Lung (tissue), 4 donors: ENCODE measurements around the genes SNX2 and SNX24.

DNA sequence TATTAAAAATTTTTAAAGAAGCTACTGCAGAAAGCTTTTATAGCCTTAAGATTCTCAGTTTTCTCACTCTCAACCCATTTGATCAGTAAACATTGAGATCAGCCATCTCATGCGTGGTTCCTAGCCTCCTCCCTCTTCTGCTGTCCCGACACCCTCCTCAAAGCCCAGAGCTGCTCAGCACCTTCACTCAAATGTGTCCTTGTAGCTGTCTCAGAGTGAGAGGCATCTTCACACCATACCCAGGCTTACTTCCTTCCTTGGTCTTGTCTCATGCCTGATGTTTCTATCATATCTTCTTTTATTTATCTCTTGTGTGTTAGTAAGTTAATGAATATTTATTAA lies 72.4 kb upstream of the SNX2 start:
- PRO-cap: no peak
- RAMPAGE, long total RNA: no peak
- RRBS: no CpG with 5 or more reads among the region's 2 CpGs

GRCh38 chr5:122774951-122775812 lies at the start of gene SNX2:
SNX2 (plus strand) TSS chr5:122775080.
- PRO-cap: unidirectional peak, plus-strand start at chr5:122775082
- RAMPAGE, long total RNA: start-site peak on the plus strand at chr5:122775055-122775103, 1,595 and 275 reads in 2 replicates
- RRBS: no CpG with 5 or more reads among the region's 65 CpGs

GRCh38 chr5:122845184-122846206 lies at the start of gene SNX24:
SNX24 (plus strand) TSS chr5:122845613.
- PRO-cap: bidirectional peak, plus-strand start at chr5:122845613, minus-strand start at chr5:122845325
- RAMPAGE, long total RNA: no peak
- RRBS: 1% methylated on average over 26 of the region's 97 CpGs

DNA sequence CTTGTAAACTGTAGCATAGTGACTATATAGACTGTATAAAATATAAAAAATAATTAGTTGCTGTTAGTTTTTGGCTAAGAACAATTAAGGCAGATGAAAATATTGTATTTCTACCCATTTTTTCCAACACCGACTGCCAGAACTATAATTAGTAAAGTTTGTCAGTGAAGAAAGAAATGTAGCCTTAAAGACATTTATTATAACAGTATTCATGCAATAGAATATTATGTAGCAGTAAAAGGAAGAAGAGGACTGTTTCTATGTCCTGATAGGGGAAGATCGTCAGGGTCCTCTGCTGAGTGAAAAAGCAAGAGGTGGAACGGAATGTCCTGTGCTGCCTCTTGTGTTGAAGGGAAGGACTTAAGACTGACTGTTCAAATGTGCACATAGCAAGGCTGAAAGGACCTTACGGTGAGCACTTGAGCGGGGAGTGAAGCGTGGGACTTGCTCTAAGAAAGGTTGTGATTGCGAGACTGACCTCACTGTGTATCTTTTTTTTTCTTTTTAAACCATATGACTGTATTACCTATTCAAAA lies 63.2 kb downstream of the SNX24 start:
- PRO-cap: no peak
- RAMPAGE, long total RNA: no peak
- RRBS: no CpG with 5 or more reads among the region's 7 CpGs

GRCh38 chr5:122997175-122997692 lies 39.3 kb downstream of the PPIC start:
- PRO-cap: no peak
- RAMPAGE, long total RNA: no peak
- RRBS: no CpG with 5 or more reads among the region's 7 CpGs

GRCh38 chr5:123036937-123037431 lies 459 bp upstream of the PPIC start:
- PRO-cap: bidirectional peak, plus-strand start at chr5:123037045, minus-strand start at chr5:123037060; unidirectional peak, minus-strand start at chr5:123037136
- RAMPAGE, long total RNA: no peak
- RRBS: 2% methylated on average over 7 of the region's 29 CpGs

DNA sequence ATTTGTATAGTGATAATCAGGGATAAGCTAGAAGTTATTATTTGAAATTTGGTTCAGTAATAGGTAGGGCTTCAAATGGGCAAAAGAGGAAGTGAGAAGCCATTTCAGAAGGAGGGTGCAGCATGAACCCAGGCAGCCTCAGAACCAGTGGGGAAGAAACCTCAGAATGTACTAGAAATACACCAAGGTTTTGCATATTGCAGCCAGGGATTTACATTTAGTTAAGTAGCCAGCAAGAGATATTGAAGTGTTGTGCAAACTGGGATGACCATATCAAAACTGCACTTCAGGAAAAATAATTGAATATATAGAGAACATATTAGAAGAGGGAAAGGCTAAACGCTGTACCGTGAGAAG lies 335.9 kb downstream of the ZNF608 start:
- PRO-cap: no peak
- RAMPAGE, long total RNA: no peak
- RRBS: no CpG with 5 or more reads among the region's 2 CpGs

DNA sequence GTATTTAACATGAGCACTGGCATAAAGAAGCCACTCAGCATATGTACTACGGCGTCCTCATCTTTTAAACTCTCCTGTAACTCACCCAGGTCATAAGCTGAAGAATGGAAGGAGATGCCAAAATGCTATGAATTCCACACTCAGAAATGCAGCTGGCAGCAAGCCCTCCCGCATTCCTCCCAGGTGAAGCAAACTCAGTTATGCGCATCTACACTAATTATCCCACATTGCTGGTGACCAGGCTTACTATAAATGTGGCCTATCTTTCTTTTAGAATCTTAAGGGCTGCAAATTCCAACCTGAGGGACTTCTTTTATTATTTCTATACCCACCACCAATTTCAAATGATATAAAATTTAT lies 85.7 kb downstream of the ZNF608 start:
- PRO-cap: no peak
- RAMPAGE, long total RNA: no peak
- RRBS: no CpG with 5 or more reads among the region's 4 CpGs

DNA sequence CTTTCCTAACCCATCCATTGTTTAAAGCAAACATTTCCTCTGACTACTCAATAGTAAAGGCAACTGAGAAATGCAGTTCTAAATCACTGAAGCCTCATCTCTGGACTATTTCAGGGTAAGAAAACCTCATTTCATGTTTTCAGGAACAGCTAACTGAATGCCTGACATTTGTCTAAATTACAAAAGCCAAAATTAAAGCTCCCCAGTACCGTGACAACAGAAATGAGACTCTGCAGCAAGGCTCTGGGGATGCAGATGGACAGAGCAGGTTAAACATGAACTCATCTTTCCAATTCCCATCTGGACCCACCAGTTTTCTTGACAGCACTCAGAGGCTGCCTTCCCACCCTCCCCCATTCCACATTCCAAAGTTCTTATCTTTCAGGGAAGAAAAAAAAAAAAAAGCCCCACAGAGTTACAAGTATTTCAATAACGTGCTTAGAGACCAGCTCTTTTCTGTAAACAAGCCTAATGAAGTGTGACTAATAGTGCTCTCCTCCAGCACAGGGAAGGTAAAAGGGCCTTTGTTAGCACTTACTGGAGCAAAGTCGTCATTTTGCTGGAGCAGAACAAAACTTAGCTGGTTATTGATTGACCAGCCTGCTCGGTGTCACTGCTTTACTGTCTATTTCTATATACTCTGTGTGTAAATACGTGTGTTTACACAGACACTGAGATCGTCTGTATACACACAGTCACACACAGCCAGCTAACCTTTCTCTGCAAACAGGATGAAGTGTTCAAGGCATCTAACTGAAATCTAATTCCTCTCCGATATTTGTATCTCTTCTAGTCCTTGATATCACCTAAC lies 85.1 kb downstream of the ZNF608 start:
- PRO-cap: no peak
- RAMPAGE, long total RNA: no peak
- RRBS: no CpG with 5 or more reads among the region's 7 CpGs

DNA sequence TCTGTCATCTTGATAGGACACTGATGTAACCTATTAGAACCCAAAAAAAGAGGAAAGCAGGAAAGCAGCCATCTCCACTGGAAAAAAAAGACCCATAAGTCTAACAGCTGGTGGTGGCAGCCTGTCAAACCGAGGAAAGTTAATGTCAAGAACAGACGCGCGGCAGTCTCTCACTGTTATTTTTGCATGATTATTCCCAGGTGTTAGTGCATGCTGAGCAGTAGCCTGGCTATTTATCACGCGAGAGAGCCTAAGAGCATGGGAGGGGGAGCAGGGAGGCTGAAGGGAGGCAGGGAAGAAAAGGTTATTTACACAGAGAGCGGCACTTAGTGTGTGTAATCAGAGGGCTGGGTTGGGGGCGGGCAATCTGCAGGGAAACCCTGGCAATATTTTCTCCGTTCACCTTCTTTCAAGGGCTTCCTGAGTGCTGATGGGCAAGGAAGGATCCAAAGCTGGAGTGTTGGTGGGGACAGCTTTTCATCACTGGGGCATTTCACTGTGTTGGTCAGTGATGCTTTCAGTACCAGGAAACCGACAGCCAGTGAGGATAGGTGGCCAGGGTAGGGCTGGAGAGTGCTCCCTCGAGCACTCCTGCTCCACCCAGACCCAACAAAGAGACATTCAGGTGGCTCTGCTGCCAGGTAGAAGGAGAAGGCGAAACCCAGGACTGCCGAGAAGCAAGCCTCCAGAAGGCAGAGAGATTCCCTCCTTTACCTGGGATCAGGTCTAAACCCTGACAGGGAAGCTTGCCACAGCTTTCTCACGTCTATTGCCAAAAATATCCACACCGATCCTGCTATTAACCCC lies 39.6 kb downstream of the ZNF608 start:
- PRO-cap: no peak
- RAMPAGE, long total RNA: no peak
- RRBS: no CpG with 5 or more reads among the region's 15 CpGs

GRCh38 chr5:124707577-124707983 lies 38.9 kb downstream of the ZNF608 start:
- PRO-cap: no peak
- RAMPAGE, long total RNA: no peak
- RRBS: no CpG with 5 or more reads among the region's 5 CpGs

DNA sequence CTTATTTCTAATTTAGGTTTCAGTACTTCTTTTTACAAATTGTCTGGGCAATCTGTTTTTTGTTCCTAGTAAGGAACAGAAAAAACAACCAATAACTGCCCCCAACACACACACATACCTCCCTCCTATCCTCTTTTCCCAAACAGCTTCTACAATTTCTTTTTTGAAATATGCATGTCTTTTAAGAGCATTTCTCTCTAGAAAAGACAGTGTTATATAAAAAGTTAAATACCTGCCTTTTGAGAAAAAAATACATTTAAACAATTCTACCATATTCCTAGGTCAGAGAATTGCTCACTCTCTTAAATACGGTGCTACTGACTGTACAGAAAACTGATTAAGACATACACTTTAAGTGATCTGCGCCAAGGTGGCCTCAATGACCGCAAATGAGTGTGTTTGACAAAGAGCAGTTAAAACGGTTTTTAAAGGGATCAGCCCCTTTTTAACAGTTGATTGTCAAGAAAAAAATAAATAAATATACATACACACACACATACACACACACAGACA lies 709 bp downstream of the ZNF608 start:
- PRO-cap: no peak
- RAMPAGE, long total RNA: no peak
- RRBS: no CpG with 5 or more reads among the region's 4 CpGs

- PRO-cap: no peak
- RAMPAGE, long total RNA: no peak
- RRBS: no CpG with 5 or more reads among the region's 6 CpGs
These were observed 217.2 kb upstream of the ZNF608 start for GRCh38 chr5:124963620-124964087.

- PRO-cap: no peak
- RAMPAGE, long total RNA: no peak
- RRBS: no CpG with 5 or more reads among the region's 2 CpGs
These were observed 463.1 kb upstream of the ZNF608 start for GRCh38 chr5:125209507-125209980.

GRCh38 chr5:125225401-125225641 lies 478.9 kb upstream of the ZNF608 start:
- PRO-cap: unidirectional peak, minus-strand start at chr5:125225556
- RAMPAGE, long total RNA: no peak
- RRBS: no CpG with 5 or more reads among the region's 2 CpGs

GRCh38 chr5:126373227-126374373 lies 49.6 kb upstream of the GRAMD2B start:
- PRO-cap: no peak
- RAMPAGE, long total RNA: no peak
- RRBS: no CpG with 5 or more reads among the region's 4 CpGs

- PRO-cap: no peak
- RAMPAGE, long total RNA: no peak
- RRBS: no CpG with 5 or more reads among the region's 12 CpGs
These were observed 81.1 kb downstream of the ALDH7A1 start for GRCh38 chr5:126513651-126514667.

GRCh38 chr5:126591265-126592134 lies 3.5 kb downstream of the ALDH7A1 start:
- PRO-cap: no peak
- RAMPAGE, long total RNA: no peak
- RRBS: no CpG with 5 or more reads among the region's 7 CpGs

- PRO-cap: no peak
- RAMPAGE, long total RNA: no peak
- RRBS: no CpG with 5 or more reads among the region's 2 CpGs
These were observed 119.0 kb downstream of the MARCHF3 start for GRCh38 chr5:126911369-126911709.

- PRO-cap: no peak
- RAMPAGE, long total RNA: no peak
- RRBS: no CpG with 5 or more reads among the region's 3 CpGs
These were observed 18.4 kb downstream of the MARCHF3 start for GRCh38 chr5:127011805-127012456.